LUHMES (cell line): ENCODE data around the genes KNG1 and ST6GAL1.

DNA sequence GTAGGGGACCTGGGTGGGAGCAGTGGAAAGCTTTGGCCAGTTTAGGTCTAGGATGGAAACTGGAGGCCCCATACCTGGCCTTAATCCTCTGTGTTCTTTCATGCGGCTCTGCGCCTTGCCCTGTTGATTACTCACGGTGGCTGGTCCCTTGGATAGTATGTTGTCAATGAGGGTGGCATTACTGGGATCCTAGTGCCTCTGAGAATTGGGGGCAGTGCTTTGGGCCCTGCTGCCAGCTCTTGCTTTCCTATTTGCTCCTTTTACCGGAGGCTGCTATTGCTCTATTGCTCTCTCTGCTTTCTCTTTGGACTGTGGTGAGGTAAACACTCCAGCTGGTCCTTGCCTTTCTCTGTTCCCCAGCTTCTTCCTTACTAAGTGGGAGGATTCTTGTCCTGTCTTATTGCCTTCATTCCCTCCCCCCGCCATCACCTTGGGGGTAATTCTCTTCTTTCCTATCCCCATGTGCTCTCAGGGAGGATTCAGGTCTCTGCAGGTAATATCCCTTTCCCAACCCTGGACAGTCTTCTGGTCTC, 1.9 kb downstream of the EIF4G1 start:
- PRO-cap = no peak

DNA sequence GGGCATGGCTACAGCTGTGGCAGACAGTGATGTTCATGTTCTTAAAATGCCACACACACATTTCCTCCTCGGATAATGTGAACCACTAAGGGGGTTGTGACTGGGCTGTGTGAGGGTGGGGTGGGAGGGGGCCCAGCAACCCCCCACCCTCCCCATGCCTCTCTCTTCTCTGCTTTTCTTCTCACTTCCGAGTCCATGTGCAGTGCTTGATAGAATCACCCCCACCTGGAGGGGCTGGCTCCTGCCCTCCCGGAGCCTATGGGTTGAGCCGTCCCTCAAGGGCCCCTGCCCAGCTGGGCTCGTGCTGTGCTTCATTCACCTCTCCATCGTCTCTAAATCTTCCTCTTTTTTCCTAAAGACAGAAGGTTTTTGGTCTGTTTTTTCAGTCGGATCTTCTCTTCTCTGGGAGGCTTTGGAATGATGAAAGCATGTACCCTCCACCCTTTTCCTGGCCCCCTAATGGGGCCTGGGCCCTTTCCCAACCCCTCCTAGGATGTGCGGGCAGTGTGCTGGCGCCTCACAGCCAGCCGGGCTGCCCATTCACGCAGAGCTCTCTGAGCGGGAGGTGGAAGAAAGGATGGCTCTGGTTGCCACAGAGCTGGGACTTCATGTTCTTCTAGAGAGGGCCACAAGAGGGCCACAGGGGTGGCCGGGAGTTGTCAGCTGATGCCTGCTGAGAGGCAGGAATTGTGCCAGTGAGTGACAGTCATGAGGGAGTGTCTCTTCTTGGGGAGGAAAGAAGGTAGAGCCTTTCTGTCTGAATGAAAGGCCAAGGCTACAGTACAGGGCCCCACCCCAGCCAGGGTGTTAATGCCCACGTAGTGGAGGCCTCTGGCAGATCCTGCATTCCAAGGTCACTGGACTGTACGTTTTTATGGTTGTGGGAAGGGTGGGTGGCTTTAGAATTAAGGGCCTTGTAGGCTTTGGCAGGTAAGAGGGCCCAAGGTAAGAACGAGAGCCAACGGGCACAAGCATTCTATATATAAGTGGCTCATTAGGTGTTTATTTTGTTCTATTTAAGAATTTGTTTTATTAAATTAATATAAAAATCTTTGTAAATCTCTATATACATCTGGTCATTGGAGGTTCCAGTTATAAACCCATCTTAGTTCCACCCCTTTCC, 8.2 kb downstream of the FAM131A start:
- PRO-cap = no peak

DNA sequence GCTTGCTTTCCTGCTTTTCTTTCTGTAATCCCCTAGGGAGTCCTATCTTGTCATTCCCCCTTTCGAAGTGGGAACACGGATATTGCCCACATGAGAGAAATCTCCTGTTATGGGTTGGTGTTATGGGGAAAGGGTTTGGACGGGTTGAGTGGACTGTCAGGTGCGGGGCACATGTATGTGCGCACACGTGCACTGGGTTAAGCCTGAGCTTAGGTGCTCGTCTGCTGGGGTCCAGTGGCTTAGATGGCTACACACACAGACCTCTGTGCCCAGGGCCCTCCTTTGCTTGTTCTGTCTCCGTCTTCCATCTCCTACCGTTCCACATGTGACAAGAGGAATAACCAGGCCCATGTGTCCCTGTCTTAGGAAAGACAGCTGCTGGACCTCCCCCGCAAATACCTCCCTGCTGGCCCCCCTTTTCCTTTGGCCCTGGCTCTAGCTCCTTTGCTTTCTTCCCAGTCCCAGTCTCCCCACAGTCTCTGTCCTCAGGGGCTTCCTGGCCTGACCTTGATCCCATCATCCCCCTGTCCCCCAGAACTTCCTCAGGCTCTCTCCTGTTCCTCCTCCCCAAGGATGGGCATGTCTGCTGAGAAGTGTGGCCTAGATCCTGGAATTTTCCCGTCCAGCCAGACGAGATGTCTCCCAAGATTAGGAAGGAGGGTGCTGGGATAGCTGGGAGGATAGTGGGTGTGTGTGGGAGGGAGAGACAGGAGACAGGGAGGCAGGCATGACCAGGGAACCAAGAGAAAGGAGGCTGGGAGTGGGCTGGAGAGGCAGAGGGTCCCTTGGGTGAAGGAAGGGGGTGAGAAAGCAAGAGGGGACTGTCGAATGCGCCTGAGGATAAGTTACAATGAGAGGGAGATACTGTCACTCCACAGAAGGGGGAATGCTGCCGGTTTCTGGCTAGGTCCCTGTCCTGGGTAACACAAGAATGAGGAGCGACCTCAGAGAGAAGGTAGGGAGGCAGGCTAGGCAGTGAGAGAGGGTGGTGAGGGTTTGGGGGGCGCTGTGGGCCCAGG, 851 bp upstream of the THPO start:
- PRO-cap = no peak

GRCh38 chr3:184524988-184525267, 36.7 kb upstream of the EPHB3 start:
- PRO-cap = no peak

- PRO-cap = no peak
These were observed 14.5 kb upstream of the EPHB3 start for GRCh38 chr3:184546987-184547641.

GRCh38 chr3:184603462-184604099, 42.0 kb downstream of the EPHB3 start:
- PRO-cap = no peak

GRCh38 chr3:184816643-184817043, 4.7 kb downstream of the VPS8 start:
- PRO-cap = no peak

- PRO-cap = no peak
These were observed 74.5 kb downstream of the C3orf70 start for GRCh38 chr3:185078321-185078860.

- PRO-cap = no peak
These were observed 15.3 kb downstream of the MAP3K13 start for GRCh38 chr3:185378026-185378778.

DNA sequence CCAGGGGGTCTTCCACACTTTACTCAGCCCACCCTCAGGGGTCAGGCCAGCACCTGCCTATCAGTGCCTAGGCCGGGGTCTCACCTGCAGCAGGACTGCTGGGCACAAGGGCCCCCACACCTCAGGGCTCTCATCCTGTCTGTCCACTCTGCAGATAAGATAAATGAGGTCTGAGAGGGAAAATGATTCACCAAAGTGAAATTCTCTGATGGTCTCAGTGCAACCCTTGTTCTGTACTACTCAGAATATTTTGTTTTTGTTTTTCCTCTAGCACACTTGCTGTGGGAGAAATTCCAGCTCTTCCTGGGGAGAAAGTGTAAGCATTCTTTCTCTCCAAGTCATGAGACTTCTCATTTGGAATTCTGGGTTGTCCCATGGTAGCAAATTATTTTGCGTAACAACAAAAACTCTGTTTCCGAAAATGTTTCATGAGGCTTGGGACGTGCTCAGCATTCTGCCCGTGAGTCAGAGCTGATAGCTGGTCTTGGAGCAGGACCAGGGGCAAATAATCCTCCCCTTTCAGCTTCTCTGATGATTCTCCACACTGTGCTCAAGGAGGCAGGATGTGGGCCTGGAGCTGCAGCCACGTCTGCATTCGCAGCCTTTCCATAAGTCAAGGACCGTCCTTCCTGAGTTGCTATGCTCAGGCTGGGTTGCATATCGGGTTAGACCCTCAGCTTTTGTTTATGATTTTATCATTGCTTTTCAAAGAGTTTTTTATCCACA, 70.2 kb downstream of the SENP2 start:
- PRO-cap = no peak

GRCh38 chr3:185758937-185759249, 65.9 kb downstream of the IGF2BP2 start:
- PRO-cap = no peak

DNA sequence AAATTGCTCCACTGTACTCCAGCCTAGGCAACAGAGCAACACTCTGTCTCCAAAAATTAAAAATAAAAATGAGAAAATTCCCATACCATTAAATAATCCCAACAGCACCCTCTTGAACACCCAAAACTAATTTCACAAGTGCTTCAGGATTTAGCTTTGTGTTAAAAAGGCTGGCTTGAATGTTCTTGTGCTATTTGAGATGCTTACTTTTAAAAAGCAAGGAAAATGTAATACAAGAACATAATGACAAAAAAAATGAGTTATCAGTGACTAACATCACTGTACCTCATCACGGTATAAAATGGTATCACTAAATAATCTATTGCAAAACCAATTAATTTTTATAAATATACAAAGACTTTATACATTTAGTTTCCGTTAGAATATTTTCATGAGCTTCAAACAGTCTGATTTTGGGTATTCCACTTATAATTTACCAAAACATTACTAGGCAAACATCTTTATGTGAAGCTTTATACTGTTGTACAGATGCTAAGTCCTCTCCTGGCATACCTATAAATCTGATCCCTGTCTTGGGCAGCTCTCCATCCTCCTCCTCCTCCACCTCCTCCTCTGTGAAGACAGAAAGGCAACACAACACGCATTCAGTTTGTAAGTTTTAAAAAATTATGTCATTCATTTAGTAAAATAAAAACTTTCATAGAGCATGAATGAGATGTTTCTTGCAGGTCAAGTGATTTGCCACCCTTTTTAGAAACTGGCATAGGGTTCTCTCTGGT, 18.7 kb downstream of the TRA2B start:
- PRO-cap = no peak

GRCh38 chr3:185935812-185936747, 1.7 kb downstream of the TRA2B start:
- PRO-cap = no peak

DNA sequence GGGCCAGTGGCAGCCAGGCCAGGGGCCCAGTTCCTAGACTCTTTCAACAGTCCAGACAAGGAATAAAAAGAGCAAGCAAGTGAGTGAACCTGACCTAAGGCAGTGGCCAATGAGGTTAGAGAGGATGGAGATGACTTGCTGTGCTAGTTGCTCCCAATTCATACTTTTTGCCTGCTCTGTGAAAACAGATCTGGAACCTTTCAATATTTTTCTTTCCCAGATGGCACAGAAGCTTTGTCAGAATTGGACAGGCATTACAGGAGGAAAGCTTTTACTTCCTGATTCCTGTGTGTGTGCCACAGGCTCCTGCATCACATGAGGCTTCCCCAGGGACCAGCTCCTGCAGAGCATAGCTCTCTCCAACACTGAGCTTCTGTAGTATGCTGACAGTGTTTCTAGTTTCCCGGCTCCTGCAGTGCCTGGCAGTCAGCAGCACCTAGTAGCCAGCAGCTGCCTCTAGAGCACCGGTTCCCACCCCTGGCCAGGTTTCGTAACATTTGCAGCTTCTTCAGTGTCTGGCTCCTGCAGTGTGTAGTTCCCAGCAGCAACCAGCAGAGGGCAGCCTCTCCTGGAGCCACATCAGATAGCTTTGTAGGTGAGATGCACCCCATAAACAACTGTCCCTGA, 5.4 kb upstream of the TRA2B start:
- PRO-cap = no peak

GRCh38 chr3:186109331-186110482, 818 bp upstream of the ETV5 start:
- PRO-cap = bidirectional peak, plus-strand start at chr3:186109441, minus-strand start at chr3:186109090

GRCh38 chr3:186716837-186717618, at the start of gene KNG1:
KNG1 (plus strand) TSS chr3:186717359.
- PRO-cap = no peak

GRCh38 chr3:186752828-186753325, 30.5 kb upstream of the EIF4A2 start:
- PRO-cap = no peak

GRCh38 chr3:186788578-186789640, 5.5 kb downstream of the EIF4A2 start:
- PRO-cap = no peak

- PRO-cap = bidirectional peak, plus-strand start at chr3:186930329, minus-strand start at chr3:186930227; bidirectional peak, plus-strand start at chr3:186930535, minus-strand start at chr3:186930414
These were observed at the start of gene ST6GAL1 for GRCh38 chr3:186929955-186931154. ST6GAL1 (plus strand) TSS chr3:186930526.

GRCh38 chr3:187041781-187042662, 97.3 kb downstream of the RPL39L start:
- PRO-cap = no peak